SJCRH30 (cell line): ENCODE results near the gene ATP6V1F.

DNA sequence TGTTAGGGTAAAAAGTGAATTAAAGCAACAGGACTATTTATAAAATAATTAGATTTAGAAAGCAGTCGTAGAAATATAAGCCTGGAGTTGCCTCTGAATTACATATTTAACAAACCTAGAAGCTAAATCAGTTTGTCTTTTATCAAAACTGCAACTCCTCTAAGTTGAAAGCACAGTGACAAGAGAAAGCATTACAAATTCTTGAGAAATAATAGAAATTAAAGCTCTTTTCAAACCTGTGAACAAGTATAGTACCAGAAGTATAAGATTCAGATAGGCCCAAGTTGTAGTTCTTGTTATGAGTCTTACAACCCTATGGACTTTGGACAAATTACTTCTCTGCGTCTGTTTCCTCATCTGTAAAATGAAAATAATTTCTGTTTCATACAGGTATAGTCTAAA lies 1.5 kb upstream of the WASL start:
- RAMPAGE, long total RNA, result no peak

GRCh38 chr7:124724219-124724861 lies 41.3 kb downstream of the GPR37 start:
- RAMPAGE, long total RNA, result no peak

- RAMPAGE, long total RNA, result no peak
Observed at GRCh38 chr7:126370318-126370706, 882.4 kb downstream of the GRM8 start.

DNA sequence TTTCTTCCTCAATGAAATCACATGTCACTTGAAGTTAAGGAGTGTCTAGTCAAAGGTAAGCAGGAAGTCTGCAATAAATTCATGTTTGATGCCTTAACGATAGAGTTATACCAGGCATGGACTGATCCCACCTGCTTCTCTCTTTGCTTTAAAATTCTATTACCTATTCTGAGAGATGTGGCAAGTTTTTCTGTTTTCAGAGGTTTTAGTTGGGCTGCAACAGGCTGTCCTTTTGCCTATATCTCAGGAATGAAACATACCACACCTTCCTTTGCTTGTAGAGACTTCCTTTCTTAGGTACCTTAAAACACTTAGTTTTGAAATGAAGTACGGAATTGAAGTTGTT lies 62.3 kb downstream of the ZNF800 start:
- RAMPAGE, long total RNA, result no peak

DNA sequence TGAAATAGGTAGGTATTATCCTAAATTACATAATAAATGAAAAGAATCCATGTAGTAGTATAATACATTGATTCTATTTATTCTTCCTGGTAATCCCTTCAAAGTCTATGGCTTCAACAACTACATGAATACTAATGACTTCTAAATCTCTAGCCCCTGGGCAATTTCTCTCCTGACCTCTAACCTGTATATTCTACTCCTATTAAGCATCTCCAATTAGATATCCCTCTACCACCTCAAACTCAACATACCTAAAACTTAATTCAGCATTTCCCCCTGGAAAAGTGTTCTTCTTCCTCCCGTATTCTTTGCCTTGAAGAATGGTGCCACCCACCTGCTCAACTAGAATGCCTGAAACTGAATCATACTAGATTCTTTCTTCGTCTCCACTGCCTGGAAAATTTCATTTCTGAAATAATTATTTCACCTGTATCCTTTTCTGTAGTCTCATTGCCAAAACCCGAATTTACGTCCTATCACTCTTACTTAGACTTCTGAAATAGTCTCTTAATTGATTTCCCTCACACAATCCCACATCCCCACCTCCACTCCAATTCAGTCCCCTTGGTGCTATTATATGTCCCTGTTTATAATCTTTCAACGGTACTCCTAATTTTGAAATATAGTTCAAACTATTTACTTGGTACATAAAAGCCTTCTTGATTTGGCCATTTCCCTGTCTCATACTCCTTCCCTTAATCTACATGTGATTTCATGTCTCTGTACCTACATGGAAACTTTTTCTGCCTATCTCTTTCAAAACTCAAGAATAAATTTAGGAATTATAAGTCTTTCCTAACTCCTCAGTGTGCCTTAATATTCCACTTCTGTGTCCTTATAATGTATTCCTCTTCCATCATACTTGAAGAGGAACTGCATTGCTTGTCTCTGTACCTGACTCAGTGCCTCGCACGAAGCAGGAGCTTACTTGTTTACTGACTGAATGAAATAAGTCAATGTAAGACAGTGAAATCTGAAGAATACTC lies 34.3 kb downstream of the ZNF800 start:
- RAMPAGE, long total RNA, result no peak

DNA sequence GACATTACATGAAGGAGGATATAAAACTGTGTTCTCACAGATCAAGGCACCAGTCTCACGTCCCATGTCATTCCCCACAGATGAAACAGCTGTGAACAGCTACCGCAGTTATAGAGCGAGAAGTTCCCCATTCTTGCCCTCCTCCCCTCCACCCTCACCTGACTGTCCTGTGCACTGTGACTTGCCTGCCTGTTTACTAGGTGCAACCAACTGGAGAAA lies 141.6 kb downstream of the SND1 start:
- RAMPAGE, long total RNA, result no peak

DNA sequence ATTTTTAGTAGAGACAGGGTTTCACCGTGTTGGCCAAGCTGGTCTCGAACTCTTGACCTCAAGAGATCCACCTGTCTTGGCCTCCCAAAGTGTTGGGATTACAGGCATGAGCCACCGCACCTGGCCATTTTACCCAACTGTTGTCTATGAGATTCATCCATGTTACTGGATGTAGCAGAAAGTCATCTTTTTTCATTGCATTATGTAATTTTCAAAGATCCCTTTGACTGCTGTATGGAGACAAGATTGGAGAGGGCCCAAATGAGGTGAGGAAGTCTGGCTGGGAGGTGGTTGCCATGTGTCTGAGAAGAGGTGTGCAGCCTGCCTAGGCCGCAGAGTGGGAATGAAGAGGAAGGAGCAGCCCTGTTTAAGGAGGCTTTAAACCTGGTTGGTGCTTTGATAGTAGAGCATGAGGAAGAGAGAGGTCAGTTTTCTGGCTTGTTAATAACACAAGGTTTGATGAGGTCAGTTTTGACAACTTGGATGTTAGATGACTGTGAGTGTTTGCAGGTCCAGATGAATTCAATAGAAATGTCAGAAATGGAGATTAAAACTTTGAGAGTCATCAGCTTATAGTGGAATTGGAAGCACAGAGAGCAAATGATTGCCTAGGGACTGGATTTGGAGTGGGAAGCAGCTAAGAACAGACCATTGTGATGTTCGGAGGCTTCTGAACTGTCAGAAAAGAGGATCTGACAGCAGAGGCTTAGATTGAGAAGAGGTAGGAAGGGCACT lies 58.3 kb downstream of the LRRC4 start:
- RAMPAGE, long total RNA, result no peak

- RAMPAGE, long total RNA, result no peak
Observed at GRCh38 chr7:128407317-128408533, 2.1 kb downstream of the IMPDH1 start.

DNA sequence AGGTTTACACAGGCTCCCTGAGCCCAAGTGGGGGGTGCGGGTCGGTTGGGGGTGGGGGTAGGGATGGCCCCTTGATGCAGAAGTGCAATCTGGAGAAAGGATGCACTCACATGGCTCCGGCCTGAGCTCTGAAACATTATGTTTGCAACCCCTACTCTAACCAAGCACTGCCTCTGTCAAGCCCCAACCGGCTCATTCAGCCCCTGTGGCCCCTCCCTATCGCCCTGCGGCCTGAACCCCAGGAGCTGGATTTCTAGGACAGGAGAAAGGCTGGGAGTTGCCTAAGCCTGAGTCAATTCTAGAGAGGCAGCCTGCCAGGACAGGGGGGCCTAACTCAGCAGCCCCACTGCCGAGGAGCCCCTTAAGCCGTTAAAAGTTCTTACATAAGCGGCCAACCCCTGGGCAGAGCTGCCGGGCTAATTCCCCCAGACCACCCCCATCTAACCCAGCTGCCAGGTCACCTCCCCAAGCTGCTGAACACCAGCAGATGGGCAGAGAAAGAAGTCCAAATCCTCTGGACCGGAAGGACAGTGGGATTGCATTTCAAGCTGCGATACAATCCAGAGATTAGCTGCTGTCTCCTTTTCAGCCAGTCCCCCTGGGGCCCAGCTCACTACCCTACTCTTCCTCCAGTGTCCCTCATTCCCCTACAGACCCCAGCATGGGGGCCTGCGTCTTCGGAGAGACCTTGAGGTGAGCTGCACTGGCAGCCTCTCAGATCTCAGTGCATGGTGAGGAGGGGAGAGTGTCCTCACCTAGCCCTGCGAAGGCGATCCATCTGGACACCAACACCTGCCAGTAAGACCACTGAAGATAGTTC lies 1.0 kb downstream of the IMPDH1 start:
- RAMPAGE, long total RNA, result no peak

- RAMPAGE, long total RNA, result no peak
Observed at GRCh38 chr7:128532173-128532555, 55.6 kb downstream of the METTL2B start.

DNA sequence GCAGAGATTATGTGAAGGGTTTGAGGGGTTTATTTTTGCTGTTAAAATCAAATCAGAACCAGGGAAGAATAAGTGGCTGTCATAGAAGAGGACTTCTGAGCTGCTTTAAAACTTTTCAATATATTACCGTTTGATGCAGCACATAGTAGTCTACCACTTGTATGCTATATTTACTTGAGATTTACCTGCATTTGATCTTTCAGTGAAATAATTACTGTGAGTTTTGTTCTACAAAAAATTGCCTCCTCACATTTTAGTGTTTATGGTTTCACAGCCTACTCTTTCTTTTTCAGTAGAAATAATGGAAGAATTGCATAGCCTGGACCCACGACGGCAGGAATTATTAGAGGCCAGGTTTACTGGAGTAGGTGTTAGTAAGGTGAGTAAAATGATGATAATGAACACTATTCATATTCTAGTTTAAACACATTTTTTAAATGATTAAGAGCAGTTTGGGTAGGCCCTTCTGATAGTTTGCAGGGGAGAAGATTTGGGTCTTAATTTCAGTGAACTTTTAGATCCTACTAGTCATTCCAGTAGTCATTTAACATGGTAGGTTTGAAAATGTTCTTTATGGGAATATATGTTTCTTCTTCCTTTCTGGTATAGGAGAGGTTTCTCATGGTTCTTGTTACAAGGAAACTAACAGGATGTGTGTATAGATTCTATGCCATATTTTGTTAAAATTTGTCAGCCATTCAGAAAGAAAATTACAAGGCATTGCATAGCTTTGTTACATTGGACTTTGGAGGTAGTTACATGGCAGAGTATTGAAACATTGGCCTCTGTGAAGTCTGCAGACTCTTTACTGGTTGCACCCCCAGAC lies 57.0 kb downstream of the METTL2B start:
- RAMPAGE, long total RNA, result no peak

GRCh38 chr7:128673082-128673570 lies 1.0 kb downstream of the GARIN1A start:
- RAMPAGE, long total RNA, result no peak

GRCh38 chr7:128741771-128742600 lies 2.8 kb downstream of the CALU start:
- RAMPAGE, long total RNA, result no peak

DNA sequence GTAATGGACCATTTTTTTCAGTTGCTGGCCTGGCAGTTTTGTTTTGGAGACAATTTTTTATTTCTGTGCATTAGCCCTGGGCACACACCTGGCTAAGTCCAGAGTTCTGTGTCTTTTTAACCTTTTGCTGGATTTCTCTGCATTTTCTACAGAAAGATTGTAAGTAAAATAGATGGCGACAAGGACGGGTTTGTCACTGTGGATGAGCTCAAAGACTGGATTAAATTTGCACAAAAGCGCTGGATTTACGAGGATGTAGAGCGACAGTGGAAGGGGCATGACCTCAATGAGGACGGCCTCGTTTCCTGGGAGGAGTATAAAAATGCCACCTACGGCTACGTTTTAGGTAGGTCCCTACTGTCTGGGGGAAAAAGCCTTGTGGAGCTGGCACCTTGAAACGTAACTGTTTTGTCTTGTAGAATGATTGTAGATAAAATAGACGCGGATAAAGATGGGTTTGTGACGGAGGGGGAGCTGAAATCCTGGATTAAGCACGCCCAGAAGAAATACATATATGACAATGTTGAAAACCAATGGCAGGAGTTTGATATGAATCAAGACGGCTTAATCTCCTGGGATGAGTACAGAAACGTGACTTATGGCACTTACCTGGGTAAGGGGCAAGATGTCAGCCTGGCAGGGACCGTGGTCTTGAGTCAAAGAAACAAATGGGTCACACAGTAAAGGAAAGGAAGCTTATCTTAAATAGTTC lies 15.1 kb downstream of the CALU start:
- RAMPAGE, long total RNA, result no peak

DNA sequence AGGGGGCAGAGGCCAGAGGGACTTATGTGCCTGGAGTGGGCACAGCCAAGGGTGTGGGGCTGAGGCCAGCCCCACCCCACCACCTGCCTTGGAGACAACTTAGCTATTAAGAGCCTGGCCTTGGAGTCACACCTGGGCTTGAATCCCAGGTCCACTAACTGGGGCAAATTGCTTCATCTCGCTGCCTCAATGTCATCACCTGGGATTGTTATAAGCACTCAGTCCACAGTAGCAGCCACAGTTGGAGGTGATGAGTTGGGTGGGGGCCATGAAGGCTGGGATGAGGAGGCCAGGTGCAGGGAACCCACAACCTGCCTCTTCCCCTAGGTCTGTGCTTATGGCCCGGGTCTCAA lies 14.1 kb downstream of the FLNC start:
- RAMPAGE, long total RNA, result no peak

DNA sequence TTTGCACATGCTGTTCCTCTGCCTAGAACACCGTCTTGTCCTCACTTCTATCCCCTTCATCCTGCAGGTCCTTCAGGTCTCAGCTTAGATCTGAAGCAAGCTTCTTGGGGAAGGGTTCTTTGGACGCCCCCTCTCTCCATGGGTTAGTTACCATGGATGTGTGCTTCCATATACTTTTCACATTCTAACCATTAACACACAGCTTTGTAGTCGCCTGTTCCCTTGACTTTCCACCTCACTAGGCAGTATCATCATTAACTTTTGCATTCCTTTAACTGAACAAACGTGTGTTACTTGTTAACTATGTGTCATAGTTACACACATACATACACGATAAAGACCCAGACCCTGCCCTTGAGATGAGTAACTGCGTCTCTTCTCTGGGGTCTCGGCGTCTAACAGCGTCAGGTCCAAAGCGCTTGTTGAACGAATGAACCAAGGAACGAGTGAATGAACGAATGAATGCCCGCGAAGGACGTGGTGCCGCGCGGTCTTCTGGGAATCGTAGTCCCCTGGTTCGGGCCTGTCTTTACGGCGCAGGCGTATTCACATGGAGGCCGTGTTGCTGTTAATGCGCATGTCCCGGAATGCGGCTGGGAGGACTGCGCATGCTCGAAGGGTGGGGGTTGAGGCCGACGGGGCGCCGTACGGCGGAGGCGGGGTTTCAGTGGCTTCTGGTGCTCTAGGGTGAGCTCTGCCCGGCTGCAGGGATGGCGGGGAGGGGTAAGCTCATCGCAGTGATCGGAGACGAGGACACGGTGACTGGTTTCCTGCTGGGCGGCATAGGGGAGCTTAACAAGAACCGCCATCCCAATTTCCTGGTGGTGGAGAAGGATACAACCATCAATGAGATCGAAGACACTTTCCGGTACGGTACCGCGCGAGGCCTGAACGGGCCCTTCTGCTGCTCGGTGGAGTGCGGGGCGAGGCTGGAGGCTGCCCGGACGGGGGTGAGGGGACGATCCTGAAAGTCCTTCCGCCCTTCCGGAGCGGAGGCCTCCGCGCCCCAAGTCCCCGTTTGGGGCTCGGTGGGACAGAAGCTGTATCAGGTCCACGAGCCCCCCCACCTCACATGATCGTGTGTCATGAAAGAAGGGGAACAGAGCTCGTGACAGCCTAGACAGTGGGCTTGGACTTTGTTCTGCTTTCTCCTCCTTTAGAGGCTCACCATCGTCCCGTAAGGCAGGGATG lies at the start of gene ATP6V1F:
TSS of gene ATP6V1F (plus strand) at position 662 of the 1,191 bp plus-strand sequence.
- RAMPAGE, long total RNA, result start-site peak on the plus strand centred at position 665 of the sequence, 87 bp wide, 1,449 and 120 reads in 2 replicates

GRCh38 chr7:128891072-128891582 lies 19.4 kb downstream of the KCP start:
- RAMPAGE, long total RNA, result no peak

- RAMPAGE, long total RNA, result no peak
Observed at GRCh38 chr7:128911336-128912116, 1.0 kb upstream of the KCP start.

GRCh38 chr7:128916055-128916685 lies 5.7 kb upstream of the KCP start:
- RAMPAGE, long total RNA, result no peak

GRCh38 chr7:129066914-129067417 lies 12.1 kb upstream of the TNPO3 start:
- RAMPAGE, long total RNA, result no peak